Mesenchymal stem cell of Wharton's jelly (primary cell): ENCODE results near the gene MAPK8IP2.

- CAGE, long polyA plus RNA, result no peak
Measured at GRCh38 chr22:50521623-50522074, 3.7 kb downstream of the SCO2 start.

- CAGE, long polyA plus RNA, result no peak
Measured at GRCh38 chr22:50600061-50600950, at the start of gene MAPK8IP2. TSS of gene MAPK8IP2 (plus strand) at chr22:50600793.

- CAGE, long polyA plus RNA, result no peak
Measured at GRCh38 chr22:50621909-50622588, 5.9 kb downstream of the ARSA start.

- CAGE, long polyA plus RNA, result no peak
Measured at GRCh38 chr22:50627258-50627814, 616 bp downstream of the ARSA start.

GRCh38 chr22:50671678-50672040 is 43.7 kb upstream of the ARSA start:
- CAGE, long polyA plus RNA, result no peak